Measurements from ENCODE around the genes CEND1 and CRACR2B.

DNA sequence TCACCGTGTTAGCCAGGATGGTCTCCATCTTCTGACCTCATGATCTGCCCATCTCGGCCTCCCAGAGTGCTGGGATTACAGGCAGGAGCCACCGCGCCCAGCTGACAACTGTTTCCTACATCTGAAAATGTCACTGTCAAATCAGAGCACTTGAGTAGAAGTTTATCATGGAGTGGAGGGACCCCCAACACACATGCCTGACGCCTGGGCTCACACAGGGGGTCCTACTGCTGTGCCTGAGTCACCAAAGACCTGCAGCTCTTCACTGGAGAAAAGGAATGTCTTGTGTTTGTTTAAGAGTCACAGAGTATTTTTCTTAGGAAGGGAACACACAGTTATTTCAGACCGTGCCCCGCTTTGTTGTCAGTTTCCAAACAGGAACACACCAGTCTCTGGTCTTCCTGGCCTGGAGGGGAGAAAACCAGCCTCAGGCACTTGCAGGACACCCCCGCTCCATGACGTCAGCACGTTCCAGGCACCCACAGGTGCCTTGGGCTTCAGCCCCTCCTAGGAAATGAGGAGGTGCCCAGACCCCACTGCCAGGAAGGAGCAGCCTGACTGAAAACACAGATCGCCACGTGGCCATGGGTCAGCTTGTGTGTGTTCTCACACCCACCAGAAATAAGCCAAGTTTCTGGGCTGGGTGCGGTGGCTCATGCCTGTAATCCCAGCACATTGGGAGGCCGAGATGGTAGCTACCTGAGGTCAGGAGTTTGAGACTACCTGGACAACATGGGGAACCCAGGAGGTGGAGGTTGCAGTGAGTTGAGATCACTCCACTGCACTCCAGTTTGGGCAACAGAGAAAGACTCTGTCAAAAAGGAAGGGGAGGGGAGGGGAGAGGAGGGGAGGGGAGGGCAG is 5.4 kb downstream of the DEAF1 start:
- PRO-cap, result no peak

DNA sequence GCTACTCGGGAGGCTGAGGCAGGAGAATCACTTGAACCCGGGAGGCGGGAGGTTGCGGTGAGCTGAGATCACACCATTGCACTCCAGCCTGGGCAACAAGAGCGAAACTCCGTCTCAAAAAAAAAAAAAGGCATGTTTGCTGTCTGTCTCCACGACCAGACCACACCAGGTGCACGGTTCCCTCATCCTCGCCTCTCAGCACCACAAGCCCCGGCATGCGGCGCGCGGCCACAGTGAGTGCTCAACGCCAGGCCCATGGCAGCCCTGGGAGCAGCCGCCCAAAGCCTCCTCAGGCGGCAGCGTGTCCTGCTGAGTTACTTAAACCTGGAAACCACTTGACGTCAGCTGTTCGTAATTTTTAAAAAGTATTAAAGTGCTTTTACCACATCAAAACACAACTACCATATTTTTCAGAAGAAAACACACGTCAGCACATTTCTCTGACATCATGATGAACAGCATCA is 2.3 kb downstream of the DEAF1 start:
- PRO-cap, result no peak

DNA sequence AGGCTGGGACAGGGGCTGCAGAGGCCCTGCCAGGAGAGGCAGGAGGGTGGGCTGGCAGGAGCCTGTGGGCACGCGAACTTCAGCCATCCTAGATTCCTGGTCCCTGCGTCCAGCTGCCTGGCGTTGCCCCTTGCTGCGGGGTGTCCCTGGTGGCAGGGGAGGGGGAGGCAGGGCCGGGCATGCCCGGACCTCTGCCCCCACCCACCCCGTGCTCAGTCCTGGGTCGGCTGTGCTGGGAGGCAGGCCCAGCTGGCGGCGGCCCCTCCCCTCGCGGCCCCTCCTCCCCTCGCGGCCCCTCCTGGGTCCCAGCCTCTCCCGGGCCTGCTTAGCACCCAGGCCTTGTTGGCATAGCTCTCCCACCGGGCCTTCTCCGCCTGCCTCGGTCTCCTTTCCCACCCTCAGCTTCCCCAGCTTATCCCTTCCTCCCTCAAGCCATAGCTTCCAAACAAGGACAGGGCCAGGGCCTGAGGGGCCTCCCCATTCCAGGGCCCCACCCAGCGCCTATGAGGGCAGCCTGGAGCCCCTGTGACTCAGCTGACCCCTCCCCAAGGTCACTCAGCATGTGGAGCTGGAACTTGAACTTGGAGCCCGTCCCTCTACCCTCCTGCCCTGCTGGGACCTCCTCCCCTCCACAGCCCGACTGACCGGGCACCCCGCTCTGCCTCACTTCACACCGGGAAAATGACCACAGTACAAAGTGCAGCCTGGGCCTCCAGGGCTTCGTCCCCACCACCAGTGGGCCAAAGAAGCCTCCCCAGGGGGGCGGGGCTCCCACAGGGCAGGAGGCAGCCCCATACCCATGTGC is 1.0 kb downstream of the EPS8L2 start:
- PRO-cap, result bidirectional peak, plus-strand start at position 215 of the sequence, minus-strand start at position 210 of the sequence

GRCh38 chr11:726891-727462 is 20.3 kb upstream of the TALDO1 start:
- PRO-cap, result no peak

DNA sequence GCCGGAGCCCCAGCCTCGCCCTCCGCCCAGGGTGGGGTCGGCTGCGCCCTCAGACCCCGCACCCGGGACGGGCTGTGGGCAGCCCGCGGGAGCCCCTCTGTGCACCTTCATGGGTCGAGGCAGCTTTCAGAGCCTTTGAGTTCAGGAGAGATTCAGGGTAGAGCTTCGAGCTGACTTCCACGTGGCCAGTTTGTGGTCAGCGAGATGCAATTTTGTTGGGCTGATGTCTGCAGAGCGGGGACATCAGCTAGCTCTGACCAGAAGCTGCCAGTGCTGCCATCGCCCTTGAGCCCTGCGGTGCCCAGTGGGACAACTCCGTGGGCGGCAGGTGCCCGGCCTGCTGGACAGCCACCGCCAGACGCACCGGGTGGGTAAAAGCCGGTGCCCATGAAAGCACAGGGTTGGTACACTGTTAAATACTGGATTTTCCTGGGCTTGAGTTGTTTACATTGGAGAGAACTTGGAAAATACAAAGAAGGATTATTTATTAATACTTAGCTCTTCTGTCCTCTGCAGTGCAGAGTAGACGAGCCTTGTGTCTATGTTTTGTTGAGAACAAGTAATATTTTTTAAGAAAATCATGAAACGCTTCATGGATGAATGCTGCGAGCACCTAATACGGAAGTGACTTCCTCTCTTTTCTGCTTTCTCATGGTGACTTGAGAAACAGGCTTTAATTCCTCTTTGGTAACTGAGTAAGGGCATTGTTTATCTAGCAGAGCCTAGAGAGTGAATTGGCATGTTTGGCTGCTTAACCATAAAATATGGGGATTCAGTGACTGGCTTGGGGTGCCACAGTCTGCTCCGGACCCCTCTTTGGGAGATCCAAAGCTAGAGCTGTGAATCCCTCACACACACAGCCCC is 913 bp downstream of the TALDO1 start:
- PRO-cap, result bidirectional peak, plus-strand start at position 138 of the sequence, minus-strand start at position 128 of the sequence

DNA sequence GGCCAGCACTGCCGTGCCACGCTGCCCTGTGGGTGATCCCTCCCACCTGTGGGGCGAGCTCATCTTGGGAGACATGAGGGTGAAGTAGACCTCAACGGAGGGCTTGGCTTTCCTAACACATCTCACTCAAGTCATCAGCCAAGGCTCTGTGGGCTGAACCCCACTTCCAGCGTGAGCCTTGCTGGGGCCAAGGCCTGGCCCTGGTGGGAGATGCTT is 13.4 kb downstream of the GATD1 start:
- PRO-cap, result no peak

GRCh38 chr11:764201-765336 is 12.7 kb downstream of the GATD1 start:
- PRO-cap, result no peak

GRCh38 chr11:777877-778711 is 807 bp upstream of the GATD1 start:
- PRO-cap, result no peak

- PRO-cap, result bidirectional peak, plus-strand start at chr11:790261, minus-strand start at chr11:790088
These were observed at the start of gene CEND1 for GRCh38 chr11:790005-790987. CEND1 (minus strand) TSS chr11:790090.

DNA sequence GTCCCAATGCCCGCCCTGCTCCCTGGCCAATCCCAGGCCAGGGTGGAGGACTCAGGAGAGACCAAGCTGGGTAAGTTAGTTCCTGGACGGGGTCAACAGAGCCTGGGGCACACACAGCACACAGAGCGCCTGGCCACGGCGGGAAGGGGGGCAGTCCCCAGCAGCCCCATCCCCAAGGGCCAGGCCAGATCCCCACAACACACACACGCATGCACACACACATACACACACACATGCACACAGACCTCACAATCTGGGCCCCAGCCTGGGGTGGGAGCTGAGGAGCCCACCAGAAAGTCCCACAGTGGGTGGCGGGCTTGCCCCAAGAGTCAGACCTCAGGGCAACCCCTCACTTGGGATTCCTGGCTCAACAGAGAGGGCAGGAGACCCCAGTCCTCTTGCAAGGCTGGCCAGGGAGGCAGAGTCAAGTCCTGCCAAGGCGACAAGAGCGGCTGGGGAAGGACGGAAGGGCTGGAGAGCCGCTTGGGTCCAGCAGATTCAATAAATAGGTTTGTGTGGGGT is 1.2 kb upstream of the CEND1 start:
- PRO-cap, result unidirectional peak, plus-strand start at position 78 of the sequence

DNA sequence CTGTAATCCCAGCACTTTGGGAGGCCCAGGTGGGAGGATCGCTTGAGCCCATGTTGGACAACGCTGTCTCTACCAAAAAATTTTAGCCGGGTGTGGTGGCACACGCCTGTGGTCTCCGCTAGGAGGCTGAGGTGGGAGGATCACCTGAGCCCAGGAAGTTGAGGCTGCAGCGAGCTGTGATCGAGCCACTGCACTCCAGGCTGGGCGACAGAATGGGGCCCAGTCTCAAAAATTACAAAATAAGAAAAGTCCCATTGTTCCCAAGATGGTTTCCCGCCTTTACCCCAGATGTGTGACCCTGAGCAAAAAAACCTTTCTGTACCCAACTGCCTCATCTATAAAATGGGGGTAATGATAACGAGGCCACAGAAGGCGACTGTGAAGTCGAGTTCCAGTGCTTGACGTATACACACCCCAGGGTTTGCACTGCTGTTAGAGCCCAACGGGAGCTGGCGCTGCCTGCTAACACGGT is 1.3 kb upstream of the RPLP2 start:
- PRO-cap, result no peak

DNA sequence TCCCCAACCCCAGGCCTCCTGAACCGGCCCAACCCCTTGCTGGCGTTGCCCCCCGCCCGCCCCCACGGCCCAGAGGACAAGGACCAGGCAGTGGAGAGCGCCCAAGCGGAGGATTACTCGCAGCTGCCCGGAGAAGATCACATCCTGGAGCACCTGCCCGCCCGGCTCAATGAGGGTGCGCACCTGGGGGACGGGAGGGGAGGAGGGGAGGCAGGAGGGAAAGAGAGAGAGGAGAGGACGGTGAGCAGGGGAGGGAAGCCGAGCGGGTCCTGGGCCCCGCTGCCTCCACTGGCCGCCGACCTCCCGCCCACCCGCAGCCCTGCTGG is 4.1 kb upstream of the CRACR2B start:
- PRO-cap, result no peak

GRCh38 chr11:824891-825857 is 2.5 kb upstream of the CRACR2B start:
- PRO-cap, result no peak

- PRO-cap, result bidirectional peak, plus-strand start at chr11:827585, minus-strand start at chr11:827590; unidirectional peak, minus-strand start at chr11:827739; unidirectional peak, minus-strand start at chr11:827840
These were observed at the start of gene CRACR2B for GRCh38 chr11:827500-828355. CRACR2B (plus strand) TSS chr11:827919.

DNA sequence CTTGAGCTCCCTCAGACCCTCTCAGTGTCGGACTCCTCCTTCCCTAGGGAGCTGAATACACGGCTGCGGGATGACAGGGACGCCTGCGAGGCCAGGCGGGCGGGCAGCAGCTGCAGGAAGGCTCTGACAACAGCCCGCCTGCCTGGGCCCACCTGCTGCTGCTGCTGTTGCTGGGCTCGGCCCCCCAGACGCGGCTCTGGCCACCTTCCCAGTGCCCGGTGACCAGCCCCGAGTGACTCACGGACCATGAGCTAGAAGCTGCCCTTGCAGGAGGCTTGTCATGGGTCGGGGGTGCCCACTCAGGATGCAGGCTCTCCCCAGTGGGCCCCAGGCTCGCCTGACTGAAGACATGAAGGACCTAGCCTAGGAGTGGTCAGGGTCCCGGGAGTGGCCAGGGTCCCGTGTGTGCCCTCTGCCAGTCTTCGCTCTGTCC is 1.2 kb upstream of the CD151 start:
- PRO-cap, result no peak

GRCh38 chr11:843614-844590 is 1.2 kb downstream of the TSPAN4 start:
- PRO-cap, result bidirectional peak, plus-strand start at chr11:844417, minus-strand start at chr11:844317

GRCh38 chr11:862470-862913 is 19.8 kb downstream of the TSPAN4 start:
- PRO-cap, result no peak

- PRO-cap, result unidirectional peak, minus-strand start at chr11:938008
These were observed 12.3 kb downstream of the AP2A2 start for GRCh38 chr11:937939-938332.

GRCh38 chr11:975842-976256 is 50.2 kb downstream of the AP2A2 start:
- PRO-cap, result no peak

GRCh38 chr11:1064105-1064813 is 27.7 kb upstream of the MUC6 start:
- PRO-cap, result no peak